Fibroblast of the aortic adventitia (primary cell): ENCODE results near the genes SAE1 and NOP53.

DNA sequence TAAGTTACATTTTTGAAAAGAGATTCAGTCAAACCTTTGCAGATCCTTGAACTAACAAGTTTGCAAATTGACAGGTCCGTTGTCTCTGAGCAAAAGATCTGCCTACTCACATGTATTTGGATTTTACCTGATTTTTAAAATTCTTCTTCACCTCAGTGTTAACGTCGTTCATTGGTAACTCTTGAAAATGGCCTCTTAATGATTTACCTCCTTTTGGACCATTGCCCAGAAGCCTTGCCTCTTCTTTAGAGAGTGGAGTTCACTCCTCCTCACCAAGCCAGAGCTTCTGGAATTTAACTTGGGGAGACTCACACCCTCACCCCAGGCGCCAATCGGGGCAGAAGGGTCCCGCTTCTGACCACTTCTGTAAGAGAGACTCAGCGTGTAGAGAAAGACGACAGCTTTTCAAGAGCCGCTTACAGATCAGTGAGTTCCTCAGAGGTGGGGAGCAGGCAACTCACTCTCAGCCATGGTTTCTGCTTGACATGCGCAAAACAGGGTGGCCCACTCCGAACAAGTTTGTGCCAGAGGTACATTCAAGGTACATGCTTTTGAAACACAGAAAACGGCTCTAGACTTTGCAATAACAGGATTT lies 2.7 kb downstream of the PNMA8C start:
- CAGE, long polyA plus RNA = no peak

DNA sequence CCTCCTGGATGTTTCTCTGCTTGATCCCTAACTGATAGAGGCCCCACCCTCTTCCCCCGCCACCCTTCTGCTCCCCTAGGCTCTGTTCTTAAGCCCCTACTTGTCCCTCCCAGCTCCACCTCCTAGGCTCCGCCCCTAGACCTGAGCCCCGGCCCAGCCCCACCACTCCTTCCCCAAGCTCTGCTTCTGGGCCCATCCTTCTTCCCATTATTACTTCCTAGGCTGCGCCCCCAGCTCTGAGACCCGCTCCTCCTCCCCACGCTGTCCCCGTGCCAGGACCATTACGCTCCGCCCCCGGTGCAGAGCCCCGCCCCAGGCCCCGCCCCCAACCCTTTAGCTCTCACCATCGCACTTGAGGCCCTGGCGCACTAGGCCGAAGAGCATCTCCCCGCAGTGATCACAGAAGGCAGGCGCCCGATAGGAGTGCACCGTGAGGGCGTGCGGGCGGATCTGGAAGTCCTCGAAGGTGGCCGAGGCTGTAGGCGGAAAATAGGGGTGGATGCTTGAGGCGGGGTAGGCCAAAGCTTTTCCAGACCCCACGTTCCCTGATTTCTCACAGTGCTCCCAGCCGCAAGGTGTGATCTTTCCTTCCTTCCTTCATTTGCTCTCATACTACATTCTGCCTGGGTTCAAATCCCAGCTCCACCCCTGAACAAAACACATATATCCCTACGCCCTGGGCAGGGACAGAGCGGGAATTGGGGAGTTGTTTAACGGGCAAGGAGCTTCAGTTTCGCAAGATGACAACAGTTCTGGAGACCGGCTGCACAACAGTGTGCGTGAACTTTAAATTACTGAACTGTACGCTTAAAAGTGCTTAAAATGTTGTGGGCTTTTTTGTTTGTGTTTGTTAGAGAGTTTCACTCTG lies 6.1 kb downstream of the PRKD2 start:
- CAGE, long polyA plus RNA = no peak

DNA sequence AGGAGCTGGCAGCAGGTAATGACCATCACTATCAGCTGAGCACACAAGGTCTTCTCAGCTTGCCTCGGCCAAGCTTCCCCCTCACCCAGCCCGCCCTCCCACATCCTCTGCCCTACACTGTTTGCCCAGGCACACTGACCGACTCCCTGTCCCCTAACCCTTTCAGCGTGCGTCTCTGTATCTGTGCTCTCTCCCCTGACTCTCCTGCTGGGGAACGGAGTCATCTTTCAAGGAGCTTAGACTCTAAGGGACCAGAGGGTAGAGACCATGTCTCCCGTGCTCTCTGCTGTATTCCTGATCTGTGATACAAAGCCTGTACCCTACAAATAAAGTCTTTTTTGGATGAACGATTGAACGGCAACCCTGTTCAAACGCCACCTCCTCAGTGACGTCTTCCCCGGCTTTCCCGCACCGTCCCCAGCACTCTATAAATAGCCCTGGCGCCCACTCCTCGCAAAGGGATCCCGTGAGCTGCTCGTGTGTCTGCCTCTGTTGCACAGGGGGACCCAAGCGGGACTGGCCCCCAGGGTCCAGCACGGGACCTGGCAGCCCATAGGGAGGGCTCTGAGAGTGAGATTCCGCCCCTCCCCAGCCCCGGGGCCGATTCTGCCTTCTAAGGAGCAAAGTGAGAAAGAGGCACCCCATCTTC lies 8.3 kb upstream of the FKRP start:
- CAGE, long polyA plus RNA = no peak

DNA sequence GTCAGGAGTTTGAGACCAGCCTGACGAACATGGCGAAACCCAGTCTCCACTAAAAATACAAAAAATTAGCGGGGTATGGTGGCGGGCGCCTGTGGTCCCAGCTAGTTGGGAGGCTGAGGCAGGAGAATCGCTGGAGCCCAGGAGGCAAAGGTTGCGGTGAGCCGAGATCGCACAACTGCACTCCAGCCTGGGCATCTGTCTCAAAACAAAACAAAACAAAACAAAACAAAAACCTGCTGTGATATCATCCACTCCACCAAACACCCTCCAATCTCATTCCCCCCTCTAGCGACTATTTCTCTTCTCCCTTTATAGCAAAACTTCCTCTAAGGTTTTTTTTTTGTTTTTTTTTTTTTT lies 25.4 kb downstream of the AP2S1 start:
- CAGE, long polyA plus RNA = no peak

GRCh38 chr19:46859671-46859970 lies 1.2 kb upstream of the ARHGAP35 start:
- CAGE, long polyA plus RNA = no peak

DNA sequence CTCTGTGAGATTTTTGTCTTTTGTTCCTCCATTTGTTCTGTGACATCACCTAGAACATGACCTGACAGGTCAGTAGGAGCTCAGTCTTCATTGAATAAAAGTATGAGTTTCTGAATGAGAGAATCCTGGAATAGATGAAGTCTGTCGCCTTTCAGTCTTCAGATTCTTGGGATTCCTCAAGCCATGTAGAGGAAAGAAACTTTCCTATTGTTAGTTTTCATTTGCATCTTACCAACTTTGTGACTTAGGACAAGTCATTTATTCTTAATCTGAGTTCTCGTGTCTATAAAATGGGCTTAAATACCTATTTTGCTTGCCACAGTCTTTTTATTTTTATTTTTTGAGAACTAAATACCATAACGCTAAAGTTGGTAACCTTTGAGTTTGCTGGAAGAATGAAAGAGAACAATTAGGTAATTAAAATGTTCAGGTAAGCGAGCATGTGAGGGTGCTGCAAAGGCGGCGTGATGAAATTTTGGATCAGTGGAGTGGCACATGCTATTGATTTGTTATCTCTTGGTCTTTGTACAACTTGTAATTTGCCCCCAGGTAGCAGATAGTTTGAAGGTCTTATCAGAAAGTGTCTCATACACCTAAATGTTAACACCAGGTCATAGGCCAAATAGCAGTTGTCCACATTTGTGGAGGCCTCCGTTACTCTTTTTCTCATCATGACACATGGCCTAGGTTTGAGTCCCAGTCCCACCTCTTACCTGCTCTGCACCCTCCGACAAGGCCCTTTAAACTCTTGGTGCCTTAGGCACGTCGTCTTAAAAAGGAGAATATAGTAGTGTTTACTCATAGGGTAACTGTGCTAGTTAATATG lies 14.7 kb downstream of the ARHGAP35 start:
- CAGE, long polyA plus RNA = no peak

GRCh38 chr19:47112074-47113030 lies 1.2 kb downstream of the ZC3H4 start:
- CAGE, long polyA plus RNA = no peak

DNA sequence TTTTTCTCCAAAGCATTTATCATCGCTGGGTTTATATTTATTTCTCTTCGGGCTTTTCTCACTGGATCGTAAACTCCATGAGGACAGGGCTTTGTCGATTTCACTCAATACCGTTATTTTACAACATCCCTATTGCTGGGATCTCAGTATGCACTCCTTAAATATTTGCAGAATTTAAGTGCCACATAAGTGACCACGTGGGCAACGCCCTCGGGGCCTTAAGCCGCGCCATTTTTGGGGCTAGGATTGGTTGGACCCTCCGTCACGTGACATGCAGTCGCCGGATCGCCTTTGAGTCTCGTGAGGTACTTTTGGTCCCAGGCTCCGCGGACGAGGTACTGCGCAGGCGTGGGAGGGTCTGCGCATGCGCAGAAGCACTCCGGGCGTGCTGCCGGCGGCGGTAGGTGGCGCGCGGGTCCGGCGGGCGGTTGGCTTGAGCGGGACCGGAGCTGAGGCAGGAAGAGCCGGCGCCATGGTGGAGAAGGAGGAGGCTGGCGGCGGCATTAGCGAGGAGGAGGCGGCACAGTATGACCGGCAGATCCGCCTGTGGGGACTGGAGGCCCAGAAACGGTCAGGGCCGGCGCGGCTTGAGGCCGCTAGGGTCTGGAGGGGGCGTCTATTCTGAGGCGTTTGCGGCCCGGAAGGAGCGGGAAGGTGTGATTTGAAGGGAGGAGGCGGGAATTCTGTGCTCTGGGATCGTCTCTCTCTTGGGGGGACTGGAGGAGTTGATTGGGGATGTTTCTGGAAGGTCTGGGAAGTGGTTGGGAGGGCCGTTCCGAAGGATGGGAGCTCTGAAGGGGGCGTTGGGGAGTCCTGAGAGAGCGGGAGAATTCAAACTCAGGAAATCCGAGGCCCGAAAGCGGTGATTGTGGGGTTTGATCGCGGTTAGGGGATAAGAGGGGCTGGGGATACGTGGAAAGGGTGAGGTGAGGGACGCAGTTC lies at the start of gene SAE1:
Gene SAE1, plus strand, starts transcription at position 377 of the 942 bp plus-strand sequence.
- CAGE, long polyA plus RNA = no peak

DNA sequence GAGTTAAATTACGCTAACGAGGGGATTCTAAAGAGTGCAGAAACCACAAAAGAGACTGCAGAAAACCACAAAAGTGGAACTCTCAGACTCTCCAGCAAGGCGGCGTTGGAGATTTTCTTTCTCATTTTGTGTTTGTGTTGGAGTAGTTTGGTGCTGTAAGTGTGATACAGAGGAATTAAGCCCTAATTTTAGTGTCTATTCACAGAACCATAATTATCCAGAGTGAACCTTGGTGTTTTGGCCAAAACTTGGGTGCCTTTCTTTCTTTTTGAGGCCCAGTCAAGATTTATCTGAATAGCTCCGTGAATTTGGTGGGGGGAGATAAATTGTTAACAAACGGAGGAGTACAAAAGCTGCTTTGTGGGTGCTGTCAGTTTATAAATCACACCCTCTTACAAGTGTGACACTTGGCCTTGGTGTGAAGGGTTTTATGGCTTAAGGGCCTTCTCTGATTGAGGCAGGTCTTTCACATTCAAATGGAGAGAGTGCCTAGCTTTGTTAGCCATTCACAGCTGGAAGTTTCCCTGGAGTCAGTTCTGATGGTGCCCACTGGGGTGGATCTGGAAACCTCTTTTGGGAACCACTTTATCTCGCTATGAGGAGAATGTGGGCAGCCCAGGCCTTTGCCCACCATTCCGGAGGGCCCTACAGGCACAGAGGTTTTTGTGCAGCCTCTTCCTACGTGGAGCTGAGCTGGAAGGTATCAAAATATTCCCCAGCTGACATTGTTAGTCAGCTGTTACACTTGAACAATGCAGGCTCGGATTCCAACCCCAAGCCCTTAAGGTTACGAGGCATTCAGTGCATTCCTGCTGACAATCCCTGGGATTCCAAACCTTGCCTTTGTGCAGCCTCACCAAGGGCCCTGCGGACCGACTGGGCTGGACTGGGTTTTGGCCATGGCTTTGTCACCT lies 26.6 kb downstream of the SAE1 start:
- CAGE, long polyA plus RNA = no peak

GRCh38 chr19:47228214-47228796 lies 2.7 kb downstream of the BBC3 start:
- CAGE, long polyA plus RNA = no peak

- CAGE, long polyA plus RNA = no peak
These were observed 24.4 kb downstream of the SLC8A2 start for GRCh38 chr19:47446909-47448048.

GRCh38 chr19:47479801-47480113 lies 4.3 kb downstream of the KPTN start:
- CAGE, long polyA plus RNA = no peak

GRCh38 chr19:47484895-47485135 lies 796 bp upstream of the KPTN start:
- CAGE, long polyA plus RNA = no peak

- CAGE, long polyA plus RNA = no peak
These were observed 8.9 kb upstream of the BICRA start for GRCh38 chr19:47600043-47600509.

- CAGE, long polyA plus RNA = no peak
These were observed 49.0 kb upstream of the EHD2 start for GRCh38 chr19:47664148-47664741.

GRCh38 chr19:47707347-47707662 lies 5.9 kb upstream of the EHD2 start:
- CAGE, long polyA plus RNA = no peak

DNA sequence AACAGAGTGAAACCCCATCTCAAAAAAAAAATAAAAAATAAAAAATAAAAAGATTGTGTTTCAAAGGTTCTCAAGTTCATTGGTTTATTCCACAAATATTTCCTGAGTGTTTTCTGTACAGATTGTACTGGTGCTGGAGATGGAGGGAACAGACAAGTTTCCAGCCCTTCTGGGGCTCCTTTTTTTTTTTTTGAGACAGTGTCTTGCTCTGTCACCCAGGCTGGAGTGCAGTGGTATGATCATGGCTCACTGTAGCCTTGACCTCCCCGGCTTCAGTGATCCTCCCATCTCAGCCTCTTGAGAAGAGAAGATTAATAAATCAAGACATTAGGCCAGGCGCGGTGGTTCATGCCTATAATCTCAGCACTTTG lies 12.3 kb upstream of the NOP53 start:
- CAGE, long polyA plus RNA = no peak

- CAGE, long polyA plus RNA = no peak
These were observed at the start of gene NOP53 for GRCh38 chr19:47745074-47746030. TSS of gene NOP53 (plus strand) at chr19:47745546.

DNA sequence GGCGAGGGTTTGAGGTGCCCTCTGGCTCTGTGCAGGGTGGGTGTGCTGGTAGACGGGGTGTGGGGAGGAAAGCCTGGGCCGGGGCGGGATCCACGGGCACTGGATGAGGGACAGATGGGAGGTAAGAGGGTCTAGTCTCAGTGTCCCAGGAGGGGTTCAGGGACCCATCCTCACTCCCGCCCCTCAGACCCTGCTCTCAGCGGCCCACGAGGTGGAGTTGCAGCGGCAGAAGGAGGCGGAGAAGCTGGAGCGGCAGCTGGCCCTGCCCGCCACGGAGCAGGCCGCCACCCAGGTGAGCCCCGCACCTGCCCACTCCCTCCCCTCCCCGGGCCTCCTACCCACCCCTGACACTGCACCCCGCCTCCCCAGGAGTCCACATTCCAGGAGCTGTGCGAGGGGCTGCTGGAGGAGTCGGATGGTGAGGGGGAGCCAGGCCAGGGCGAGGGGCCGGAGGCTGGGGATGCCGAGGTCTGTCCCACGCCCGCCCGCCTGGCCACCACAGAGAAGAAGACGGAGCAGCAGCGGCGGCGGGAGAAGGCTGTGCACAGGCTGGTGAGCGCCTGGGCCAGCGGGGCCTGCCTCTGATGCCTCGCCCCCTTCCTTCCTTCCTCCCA lies 9.1 kb downstream of the NOP53 start:
- CAGE, long polyA plus RNA = no peak

DNA sequence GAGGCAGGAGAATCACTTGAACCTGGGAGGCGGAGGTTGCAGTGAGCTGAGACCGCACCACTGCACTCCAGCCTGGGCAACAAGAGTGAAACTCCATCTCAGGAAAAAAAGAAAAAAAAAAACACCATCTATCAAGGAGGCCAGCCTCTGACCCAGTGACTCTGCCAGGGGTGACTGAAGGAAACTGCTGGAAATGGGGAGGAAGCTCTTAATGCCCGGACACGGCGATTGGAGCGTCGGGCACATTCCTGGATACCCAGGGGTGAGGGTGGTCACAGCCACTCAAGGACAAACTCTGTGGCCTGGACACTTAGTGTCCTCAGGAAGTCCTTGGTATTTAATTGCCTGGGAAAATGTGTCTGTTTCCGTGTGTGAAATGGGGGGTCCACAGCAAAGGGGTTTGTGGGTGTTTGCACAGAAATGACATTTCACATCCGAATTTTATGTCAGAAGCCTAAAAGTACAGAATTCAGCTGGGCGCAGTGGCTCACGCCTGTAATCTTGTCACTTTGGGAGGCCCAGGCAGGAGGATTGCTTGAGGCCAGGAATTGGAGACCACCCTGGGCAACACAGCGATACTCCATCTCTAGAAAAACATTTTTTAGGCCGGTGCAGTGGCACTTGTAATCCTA lies 15.0 kb downstream of the NOP53 start:
- CAGE, long polyA plus RNA = no peak